ENCODE measurements around a stretch of chr5.

DNA sequence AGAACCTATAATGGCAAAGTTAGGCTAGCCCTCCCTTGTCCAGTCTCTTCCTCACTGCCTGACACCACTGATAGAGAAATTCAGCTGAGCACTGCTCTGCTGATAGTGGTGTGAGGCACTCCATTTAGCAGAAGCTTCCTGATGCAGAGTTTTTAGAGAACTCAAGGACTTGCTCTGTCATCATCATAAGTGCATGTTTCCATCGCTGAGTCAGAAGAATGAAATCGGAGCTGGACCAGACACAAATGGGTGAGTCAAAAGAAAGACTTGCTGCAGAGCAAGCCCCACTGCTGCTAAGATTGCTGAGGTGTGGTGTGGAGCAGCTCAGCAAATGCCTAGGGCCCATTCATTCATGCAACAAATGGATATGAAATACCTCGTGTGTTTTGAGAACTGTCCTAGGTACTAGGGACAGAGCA is 410.2 kb upstream of the SLC30A5 start:
- PRO-cap = no peak

- PRO-cap = no peak
These were observed 86.7 kb upstream of the SLC30A5 start for GRCh38 chr5:69007048-69007509.

- PRO-cap = no peak
These were observed 2.2 kb downstream of the RAD17 start for GRCh38 chr5:69371702-69372308.

GRCh38 chr5:69419933-69420636 is 5.2 kb downstream of the MARVELD2 start:
- PRO-cap = no peak

DNA sequence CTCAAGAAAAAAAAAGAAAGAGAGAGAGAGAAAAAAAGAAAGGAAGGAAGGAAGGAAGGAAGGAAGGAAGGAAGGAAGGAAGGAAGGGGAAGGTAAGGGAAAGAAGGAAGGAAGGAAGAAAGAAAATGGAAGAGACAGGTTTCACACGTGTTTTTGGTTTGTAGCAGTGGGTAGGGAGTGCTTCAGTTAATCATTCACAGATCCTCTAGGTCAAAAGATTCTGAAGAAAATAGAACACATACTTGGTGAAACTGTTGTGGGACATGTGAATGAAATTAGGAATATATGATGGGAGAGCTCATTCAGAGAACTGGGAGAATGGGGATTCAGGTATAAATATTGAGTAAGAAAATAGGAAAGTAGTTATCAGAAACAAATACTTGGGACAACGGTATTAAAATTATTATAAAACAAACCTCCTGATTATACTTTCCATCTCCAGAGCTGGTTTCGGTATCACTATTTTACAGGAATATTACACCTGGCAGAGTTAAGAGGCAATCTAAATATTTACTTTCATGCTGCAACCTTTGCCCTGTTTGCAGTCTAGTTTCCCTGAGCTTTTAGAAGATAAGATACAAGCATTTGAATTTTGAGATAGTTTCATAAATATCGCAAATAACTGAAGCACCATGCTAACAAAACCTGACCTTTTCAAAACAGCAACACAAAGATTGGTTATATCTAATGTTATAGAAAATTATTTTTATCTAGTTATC is 37.2 kb downstream of the MARVELD2 start:
- PRO-cap = no peak

GRCh38 chr5:71289850-71290404 is 165.5 kb upstream of the BDP1 start:
- PRO-cap = no peak

- PRO-cap = no peak
These were observed 134.1 kb upstream of the MAP1B start for GRCh38 chr5:71972992-71973674.

GRCh38 chr5:72141423-72141776 is 34.1 kb downstream of the MAP1B start:
- PRO-cap = bidirectional peak, plus-strand start at chr5:72141858, minus-strand start at chr5:72141622

GRCh38 chr5:72238564-72239043 is 81.4 kb downstream of the MRPS27 start:
- PRO-cap = no peak

GRCh38 chr5:72242852-72243593 is 77.0 kb downstream of the MRPS27 start:
- PRO-cap = no peak

DNA sequence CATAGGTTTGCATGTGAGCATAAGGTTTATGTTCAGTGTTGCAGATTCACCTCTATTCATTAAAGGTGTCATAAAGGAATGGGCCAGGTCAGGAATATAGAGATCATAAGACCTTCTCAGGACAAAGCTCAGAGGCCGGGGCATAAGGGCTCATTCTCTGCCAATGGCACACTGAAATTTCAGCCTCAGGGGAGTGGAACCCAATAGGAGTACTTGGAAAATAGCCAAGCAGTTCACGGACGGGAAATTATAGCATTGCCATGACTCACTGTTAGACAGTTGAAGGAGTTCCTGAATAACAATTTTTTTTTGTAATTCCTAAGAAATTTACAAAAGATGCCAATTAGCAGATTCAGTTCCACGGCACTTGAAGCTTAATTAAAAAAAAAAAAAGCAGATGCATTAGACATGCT is 58.4 kb downstream of the PTCD2 start:
- PRO-cap = no peak

DNA sequence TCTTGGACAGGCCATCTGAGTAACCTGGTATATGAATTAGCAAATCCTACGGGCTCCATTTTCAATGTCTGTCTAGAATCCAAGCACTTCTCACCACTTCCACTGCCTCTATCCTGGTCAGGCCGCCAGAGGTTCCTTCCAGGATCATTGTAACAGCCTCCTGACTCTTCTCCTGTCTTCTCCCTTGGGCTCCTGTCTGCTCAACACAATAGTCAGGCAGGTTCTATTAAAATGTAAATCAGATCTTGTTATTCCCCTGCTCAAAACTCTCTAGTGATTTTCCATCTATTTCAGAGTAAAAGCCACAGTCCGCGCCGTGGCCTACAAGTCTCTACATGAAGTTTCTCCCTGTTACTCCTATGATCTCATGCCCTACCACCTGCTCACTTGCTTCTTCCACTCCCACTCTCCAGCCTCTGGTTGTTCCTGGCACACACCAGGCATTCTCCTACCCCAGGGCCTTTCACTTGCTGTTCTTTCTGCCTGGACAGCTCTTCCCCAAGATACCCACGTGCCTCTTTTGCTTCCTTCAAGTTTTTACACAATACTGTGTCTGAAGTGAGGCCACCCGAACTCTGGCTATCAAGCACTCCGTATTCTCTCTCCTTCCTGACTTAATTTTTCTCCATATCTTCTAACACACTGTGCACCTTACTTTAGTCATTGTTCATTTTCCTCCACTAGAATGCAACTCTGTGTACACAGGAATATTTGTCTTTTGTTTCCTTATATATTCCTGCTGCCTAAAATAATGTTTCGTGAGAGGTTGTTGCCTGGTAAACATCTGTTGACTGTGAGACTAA is 21.6 kb downstream of the ZNF366 start:
- PRO-cap = no peak

DNA sequence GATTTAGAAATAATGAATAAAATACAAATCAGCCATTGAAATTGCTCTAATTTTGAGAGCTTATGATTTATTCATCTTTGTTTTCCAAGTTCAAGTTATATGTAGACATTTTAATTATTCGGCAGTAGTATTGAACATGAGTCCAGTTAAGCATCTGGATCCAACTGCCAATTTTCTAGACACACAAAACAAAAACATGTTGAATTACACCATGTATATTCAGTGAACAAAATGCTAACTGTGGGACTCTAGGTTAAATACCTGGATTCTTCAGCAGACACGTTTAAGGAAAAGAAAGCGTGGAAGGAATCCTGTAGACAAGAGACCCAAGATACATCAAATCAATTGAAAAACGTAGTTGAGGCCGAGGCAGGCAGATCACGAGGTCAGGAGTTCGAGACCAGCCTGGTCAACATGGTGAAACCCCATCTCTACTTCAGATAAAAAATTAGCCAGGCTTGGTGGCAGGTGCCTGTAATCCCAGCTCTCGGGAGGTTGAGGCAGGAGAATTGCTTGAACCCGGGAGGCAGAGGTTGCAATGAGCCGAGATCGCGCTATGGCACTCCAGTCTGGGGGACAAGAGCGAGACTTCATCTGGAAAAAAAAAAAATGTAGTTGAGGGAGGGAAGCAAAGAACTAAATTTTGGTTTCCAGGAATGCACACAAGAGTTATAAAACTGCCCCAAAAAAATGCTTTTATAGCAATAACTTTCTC is 54.2 kb upstream of the FCHO2 start:
- PRO-cap = no peak

- PRO-cap = no peak
These were observed 42.0 kb upstream of the FCHO2 start for GRCh38 chr5:72913686-72914439.

GRCh38 chr5:72925751-72926120 is 30.1 kb upstream of the FCHO2 start:
- PRO-cap = no peak

- PRO-cap = no peak
These were observed 2.0 kb upstream of the TMEM171 start for GRCh38 chr5:73118143-73119088.

- PRO-cap = no peak
These were observed 10.4 kb downstream of the TMEM174 start for GRCh38 chr5:73183253-73183898.

DNA sequence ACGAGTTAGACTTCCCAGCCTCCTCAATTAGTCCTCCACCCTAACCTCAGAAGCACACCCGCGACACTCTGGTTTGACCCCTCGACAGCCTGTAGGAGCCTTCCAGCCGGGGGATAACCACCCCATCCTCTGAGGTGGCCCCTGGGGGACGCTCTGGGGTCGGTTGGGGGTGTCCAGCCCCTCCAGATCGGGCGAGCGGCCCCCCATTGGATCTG is 348 bp upstream of the FOXD1 start:
- PRO-cap = no peak

GRCh38 chr5:73451364-73451870 is 2.8 kb upstream of the FOXD1 start:
- PRO-cap = no peak

GRCh38 chr5:73496815-73497418 is 1.3 kb upstream of the BTF3 start:
- PRO-cap = no peak

Measured in ascending aorta (tissue), 1 donor.